Mesenteric fat pad (tissue), 1 donor: ENCODE measurements around a stretch of chr1.

- PRO-cap, result no peak
Measured at GRCh38 chr1:2286372-2286756, 58.2 kb downstream of the SKI start.

DNA sequence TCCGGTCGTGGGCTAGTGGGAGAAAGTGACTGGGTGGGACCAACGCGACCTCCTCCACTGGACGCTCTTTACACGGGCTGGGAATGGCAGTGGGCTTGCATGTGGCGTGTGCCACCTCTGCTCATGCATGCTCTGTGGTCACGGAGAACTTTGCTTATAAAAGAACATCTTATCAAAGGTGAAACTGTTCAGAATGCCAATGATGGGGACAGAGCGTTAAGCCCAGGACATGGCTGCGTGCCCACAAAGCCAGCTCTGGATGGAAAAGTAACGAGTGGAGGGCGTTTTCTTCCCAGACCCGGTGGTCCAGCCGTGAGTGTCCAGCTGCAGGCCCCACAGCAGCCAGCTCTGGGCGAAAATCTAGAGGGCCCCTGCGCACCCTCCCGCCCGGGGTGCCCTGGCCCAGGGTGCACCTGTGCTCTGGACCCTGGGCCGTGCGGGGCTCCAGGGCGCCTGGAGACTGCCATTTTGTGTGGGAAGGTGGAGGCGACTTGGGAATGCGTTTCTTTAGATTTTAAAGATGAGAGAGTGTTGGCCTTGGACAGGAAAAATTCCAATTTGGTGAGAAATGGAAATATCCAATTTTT, 58.7 kb downstream of the SKI start:
- PRO-cap, result no peak

DNA sequence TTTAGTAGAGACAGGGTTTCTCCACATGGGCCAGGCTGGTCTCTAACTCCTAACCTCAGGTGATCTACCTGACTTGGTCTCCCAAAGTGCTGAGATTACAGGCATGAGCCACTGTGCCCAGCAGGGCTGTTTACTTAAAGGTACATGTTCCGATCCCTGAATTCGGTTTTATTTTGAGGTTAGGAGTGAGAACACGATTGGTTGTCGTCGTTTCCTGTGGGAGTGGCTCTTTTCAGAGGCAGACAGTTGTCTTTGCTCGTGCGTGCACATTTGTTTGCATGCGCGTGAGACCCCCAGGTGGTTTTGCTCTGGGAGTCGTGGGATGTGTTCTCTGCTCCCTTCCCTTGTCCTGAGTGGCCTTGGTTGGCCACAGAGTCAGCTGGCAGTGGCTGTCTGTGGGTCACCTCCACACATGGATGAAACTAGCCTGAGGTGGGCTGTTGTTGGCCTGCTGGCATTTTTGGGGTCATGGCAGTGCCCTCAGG, 60.2 kb downstream of the SKI start:
- PRO-cap, result no peak

GRCh38 chr1:2306676-2307567, 78.8 kb downstream of the SKI start:
- PRO-cap, result no peak

DNA sequence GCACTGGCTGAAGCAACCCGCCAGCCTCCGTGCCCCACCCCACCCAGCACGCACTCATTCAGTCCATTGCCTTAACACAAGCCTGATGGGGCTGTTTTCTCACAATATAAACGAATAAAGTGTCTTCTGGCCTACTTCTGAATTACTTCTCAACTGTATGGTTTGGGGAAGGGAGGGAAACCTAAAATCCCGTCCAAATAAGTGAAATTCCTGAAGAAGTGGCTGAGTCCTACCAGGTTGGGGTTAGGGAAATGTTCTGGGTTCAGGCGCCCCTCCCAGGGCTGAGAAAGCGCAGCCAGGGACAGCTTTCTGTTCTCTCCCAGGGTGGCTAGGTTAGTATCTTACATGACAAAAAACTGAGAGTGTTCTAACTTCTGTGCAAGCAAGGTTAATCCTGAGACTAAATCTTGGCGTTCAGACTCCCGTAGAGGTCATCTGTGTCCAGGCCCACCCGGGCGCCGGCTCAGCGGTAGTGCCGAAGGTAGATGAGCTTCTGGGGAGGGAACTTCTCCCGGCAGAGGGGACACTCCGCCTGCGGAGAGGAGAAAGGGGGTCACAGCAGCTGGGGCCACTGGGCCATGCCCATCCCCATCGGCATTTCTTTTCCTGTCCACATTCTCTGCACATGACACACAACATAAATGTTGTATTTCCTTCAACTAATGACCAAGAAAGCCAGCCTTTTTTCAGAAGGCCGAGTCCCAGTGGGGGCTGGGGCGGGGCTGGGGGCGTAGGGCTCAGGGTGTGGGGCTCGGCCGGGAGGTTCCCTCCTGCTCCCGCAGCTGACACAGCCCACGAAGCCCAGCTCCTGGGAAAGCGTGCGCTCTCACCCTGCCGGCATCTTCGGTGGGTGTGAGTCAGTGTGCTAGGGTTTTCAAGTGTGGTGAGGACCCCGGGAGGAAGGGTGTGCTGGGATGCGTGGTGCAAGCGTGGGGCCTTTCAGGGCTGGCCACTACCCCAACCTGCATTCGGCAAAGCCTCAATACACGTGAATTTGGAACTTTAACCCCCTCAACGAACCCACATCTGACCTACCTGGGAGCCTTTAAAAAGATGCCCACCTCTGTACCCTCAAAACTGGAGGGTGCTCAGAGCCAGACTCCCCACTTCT, 6.7 kb downstream of the PEX10 start:
- PRO-cap, result no peak

DNA sequence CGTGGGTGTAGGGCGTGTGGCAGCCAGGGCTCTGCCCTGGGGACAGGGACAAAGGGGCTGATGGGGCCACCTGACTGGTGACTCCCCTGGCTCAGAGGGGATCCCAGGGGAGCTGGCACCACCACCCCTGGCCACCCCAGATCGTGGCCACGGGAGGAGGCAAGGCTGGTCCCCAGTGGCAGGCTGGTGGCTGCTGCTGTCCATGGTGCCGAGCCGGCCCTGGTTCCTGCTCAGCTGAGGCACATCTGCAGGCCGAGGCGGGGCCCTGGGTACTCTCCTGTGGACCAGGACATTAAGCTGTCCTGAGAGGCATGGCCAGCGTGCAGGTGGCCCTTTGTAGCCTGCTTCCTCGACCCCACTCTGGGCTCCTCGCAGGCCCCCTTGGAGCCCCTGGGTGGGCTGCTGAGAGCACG, 6.5 kb downstream of the PLCH2 start:
- PRO-cap, result no peak

GRCh38 chr1:2493501-2493973, 17.4 kb downstream of the PLCH2 start:
- PRO-cap, result no peak

- PRO-cap, result no peak
Measured at GRCh38 chr1:2507813-2508307, 18.5 kb downstream of the PANK4 start.

DNA sequence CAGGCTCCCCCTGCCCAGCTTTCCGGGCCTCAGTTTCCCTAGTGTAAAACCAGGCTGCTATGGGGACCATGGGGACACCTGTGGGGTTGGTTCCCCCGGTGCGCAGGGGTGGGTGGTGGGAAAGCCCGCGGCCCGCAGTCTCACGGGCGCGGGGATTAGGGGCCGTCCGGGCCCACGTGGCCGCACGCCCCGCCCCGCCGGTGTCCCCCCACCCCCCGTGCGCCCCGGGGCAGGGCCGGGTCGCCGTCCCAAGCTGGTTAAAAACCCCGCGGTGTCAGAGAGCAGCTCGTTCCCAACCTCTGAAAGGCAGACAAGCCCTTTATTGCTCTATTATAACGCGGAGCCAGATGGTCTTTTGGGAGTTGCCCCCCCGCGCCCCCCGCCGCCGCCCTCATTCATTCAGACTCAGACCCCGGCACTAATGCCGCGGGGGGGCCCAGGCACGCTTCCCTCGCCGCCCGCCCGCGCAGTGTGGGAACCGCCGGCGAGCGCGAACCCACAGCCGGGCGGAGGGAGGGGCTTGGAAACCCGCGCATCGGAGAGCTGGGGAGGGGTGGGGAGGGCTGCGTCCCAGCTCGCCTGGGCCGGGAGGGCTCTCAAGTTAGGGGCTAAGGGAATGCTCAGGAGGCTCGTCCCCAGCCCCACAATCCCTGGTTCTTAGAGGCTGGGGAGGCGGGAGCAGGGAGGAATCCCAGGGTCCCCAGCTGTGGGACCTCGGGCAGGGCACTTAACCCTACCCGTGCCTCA, 10.7 kb upstream of the HES5 start:
- PRO-cap, result no peak

GRCh38 chr1:2541438-2542155, 11.5 kb upstream of the HES5 start:
- PRO-cap, result no peak

- PRO-cap, result no peak
Measured at GRCh38 chr1:2547463-2547678, 8.8 kb upstream of the TNFRSF14 start.

GRCh38 chr1:2554991-2555490, 1.1 kb upstream of the TNFRSF14 start:
- PRO-cap, result no peak

- PRO-cap, result no peak
Measured at GRCh38 chr1:2587219-2587742, 704 bp downstream of the PRXL2B start.

DNA sequence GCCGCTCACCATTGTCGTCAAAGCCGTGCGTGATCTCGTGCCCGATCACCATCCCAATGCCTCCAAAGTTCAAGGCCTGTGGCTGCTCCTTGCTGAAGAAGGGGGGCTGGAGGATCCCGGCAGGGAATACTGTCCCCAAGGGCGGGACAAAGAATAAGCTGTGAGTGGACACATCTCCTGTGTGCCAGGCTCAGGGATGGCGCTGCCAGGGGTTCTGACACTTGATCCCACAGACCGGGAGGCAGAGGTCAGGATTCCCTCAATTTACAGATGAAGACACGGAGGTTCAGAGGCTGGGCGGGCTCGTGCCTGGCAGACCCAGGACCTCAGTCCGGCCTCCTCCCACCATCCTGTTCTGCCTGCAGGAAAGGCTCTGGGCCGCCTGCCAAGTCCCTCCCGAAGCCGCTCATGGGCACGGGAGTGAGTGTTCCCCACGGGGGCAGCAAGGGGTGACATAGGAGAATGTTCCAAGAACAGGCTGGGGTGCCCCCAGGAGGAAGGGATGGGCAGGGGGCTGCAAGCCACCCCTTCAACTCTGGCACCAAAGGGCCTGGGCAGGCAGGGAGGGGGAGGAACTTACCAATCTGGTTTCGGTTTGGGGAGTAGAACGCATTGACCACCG, 7.3 kb downstream of the PRXL2B start:
- PRO-cap, result no peak

DNA sequence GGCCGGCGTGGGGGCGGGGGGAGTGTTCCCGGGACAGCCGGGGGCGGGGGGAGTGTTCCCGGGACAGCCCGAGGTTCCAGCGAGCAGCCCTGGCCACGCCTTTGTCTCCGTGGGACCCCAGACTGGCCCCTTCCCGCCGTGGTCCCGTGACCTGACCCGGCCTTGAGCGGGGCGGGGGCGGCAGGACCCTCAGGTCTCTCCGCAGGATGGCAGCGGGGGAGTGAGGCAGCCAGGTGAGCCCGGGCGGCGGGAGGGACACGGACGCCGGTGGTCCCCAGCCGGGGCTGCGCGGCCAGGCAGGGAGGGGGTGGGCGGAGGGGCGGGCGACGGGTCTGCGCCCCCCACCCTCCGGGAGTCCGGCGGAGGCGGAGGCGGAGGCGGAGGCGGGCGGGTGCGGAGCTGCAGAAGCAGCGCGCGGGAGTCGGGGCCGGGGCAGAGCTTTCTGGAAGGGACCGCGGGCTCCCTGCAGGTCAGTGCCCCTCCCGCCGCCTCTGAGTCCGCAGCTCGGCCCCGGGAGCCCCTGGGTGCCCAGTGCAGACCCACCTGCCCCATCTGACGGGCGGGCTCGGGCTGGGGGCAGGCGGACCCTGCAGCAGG, 4.0 kb downstream of the MMEL1 start:
- PRO-cap, result no peak

DNA sequence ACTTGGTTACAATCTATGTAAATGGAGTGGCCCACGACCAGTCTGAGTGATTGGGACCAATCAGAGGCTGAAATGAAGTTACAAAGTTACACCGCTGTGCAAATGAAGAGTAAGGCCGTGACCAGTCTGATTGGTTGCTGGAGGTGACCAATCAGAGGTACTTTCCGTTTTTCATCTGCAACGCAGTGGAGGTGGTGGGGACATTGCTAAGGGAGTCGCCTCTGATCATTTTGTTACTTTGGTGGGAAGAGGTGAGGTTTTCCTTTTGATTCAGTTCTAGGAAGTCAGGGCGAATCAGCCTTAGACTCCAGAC, 38.5 kb upstream of the TTC34 start:
- PRO-cap, result no peak

DNA sequence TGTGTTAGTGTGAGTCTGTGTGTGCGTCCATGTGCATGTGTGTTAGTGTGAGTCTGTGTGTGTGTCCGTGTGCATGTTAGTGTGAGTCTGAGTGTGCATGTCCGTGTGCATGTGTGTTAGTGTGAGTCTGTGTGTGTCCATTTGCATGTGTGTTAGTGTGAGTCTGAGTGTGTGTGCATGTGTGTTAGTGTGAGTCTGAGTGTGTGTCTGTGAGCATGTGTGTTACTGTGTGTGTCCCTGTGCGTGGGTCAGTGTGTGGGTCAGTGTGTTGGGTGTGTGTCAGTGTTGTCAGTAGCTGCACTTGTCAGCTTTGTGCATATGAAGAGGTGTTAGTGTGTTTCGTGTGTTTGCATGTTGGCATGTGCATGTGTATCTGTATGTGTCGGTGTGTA, 76.4 kb upstream of the ACTRT2 start:
- PRO-cap, result no peak

DNA sequence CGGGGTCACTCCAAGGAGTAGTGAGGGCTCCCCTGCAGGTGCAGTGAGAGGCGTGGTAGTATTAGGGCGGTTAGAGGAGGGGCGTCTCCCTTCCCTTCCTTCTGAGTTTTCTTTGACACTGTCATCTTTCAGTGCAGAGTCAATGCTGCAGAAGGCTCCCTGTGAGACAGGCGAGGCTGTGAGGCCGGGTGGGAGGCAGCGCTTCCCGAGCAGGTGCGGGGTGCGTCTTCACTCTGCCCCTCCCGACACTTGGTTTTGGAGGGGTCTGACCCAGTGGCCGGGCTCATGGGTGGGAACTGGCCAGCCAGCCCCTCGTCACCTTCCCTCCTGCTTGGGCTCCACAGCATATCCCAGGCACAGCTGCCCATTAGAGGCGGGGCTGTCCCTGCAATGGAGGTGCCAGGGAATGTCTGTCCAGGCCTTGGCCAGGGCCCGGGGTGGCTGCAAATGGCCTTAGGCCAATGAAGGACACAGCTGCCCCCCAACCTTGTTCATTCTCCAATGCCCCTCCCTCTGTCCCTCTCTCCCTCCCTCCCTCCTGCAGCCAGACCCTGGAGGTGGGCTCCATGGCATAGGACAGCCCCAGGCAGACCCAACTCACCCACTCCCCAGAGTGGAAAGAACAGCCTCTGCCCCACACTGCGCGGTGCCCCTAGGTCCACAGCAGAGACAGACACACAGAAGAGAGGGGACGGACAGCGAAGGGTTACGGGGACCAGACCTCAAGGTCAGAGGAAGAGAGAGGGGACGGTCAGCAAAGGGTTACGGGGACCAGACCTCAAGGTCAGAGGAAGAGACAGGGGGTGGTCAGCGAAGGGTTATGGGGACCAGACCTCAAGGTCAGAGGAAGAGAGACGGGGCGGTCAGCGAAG, 171.4 kb upstream of the ARHGEF16 start:
- PRO-cap, result no peak

DNA sequence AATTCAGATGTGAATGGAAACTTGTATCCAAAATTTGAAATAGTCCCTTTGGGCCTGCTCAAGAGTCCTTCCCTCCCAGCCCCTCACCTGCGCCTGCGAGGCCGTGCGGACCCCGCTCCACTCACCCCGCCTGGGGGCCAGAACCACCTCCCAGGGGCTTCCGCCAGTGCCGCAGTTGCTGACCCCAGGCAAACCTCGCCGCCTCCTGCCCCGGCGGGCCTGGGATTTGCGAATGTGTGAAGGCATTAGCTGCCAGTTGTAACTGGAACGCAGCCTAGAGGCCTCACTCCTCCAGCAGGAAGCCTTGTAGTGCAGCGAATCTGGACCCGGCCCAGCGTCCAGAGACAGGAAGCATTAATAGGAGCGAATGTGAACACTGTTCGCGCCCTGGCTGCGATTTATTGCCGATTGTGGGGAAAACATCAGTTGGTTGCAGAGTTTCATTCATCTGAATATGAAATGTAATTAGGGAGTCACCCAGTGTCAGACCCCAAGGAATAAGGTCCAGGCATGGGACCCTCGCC, 140.9 kb upstream of the ARHGEF16 start:
- PRO-cap, result no peak

- PRO-cap, result no peak
Measured at GRCh38 chr1:3314740-3315535, 139.5 kb upstream of the ARHGEF16 start.